ENCODE measurements around a stretch of chr15.

- PRO-cap, result no peak
These were observed 68.3 kb downstream of the SMAD6 start for GRCh38 chr15:66770192-66770908.

- PRO-cap, result no peak
These were observed 147.9 kb downstream of the SMAD6 start for GRCh38 chr15:66849822-66850490.

DNA sequence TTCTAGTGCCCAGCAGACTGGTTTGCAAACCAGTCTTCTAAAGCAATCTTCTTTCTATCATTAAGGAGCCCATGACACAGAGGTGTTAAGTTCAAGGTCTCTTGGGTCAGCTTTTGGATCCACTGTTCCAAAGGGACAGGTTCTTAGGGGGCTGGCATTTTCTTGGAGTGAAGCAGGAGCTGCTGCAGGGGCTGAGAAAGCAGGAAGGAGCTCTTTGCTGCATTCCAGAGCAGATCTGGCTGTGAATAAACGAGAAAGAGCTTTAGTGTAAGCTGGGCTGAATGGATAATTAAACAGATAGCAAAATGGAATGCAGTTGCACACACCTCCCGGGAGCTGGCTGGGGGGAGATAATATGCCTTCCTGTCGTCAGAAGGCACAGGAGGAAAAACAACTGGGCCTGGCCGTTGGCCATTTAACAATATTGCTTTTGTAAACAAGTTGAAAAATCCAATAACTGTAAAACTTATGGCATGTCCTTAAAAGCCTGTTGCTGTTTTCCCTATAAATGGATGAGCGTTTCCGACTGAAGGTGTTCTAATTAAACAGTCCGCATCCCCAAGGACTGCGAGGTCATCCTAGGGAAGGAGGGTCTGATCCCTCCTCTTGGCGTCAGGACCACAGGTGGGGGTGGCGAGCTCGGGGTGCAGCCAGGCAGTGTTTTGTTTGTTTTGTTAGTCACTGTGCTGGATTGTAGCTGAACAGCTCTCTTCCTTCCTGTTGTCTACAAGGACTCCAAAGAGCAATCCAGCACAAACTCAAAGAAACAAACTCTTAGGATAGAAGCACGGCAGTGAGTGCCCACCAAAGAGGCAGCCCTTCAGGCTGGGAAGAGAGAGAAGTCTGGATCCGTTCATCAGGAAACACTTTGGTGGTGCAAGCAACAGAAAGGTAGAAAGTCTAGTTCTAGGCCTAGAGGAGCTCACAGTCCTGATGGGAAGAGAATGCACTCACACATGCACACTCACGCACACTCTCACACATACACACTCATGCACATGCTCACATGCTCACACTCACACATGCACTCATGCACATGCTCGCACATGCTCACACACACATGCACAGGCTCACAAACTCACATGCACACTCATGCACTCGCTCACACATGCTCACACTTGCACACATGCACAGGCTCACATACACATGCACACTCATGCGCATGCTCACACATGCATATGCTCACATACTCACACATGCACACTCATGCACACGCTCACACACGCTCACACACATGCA is 133.4 kb upstream of the SMAD3 start:
- PRO-cap, result no peak

DNA sequence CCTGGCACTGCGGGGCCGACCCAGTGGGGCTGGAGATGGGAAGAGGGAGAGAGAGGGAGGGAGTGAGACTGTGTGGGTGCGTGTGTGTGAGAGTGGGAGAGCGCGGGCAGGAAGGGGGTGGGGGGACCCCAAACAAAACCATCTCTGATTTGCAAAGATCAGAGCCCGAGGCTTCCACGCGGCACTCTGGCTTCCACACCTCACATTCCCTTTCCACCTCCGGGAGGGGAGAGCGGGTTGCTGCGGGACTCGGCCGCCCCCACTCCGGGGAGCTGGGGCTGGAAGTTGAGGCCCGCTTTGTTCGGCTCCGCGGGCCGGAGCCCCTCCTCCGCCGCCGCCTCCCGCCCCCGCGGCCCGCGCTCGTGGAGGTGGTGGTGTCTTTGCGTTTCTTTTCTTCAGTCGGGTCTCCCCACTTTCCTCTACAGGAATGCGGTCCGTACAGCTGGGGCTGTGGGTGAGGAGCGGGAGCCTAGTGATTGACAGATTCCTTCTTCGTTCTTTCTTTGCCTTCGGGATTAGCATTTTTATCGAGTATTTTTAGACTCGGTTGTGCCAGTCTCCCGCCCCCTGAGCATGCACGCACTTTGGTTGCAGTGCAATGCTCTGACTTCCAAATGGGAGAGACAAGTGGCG is 1.1 kb downstream of the SMAD3 start:
- PRO-cap, result bidirectional peak, plus-strand start at position 350 of the sequence, minus-strand start at position 270 of the sequence

DNA sequence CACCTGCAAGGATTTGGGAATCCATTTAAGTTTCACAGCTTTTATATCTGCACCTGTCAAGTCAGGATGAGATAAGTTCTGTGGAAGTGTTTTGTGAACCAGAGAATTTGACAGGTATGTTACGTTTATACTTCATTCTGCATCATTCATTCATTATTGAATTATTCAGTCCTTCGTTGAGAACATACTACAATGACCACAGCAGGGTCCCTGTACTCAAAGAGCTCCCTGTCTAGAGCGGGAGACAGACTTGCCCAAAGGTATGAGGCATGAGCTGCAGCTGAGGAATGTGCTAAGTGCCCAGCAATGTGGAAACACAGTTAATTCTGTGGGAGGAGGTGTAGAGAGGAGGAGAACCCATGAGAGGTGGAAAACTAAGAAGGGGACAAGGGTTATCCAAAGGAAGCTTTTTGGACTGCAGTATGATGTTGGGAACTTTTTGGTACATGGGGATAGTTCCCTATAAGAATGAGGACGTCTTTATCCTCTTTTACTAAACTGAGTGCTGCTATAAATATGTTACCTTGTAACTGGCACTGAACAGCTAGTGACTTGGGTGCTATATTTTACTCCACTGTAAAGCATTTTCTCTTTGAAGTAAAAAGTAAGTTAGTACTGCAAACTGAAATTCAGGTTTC is 5.5 kb downstream of the SMAD3 start:
- PRO-cap, result no peak

DNA sequence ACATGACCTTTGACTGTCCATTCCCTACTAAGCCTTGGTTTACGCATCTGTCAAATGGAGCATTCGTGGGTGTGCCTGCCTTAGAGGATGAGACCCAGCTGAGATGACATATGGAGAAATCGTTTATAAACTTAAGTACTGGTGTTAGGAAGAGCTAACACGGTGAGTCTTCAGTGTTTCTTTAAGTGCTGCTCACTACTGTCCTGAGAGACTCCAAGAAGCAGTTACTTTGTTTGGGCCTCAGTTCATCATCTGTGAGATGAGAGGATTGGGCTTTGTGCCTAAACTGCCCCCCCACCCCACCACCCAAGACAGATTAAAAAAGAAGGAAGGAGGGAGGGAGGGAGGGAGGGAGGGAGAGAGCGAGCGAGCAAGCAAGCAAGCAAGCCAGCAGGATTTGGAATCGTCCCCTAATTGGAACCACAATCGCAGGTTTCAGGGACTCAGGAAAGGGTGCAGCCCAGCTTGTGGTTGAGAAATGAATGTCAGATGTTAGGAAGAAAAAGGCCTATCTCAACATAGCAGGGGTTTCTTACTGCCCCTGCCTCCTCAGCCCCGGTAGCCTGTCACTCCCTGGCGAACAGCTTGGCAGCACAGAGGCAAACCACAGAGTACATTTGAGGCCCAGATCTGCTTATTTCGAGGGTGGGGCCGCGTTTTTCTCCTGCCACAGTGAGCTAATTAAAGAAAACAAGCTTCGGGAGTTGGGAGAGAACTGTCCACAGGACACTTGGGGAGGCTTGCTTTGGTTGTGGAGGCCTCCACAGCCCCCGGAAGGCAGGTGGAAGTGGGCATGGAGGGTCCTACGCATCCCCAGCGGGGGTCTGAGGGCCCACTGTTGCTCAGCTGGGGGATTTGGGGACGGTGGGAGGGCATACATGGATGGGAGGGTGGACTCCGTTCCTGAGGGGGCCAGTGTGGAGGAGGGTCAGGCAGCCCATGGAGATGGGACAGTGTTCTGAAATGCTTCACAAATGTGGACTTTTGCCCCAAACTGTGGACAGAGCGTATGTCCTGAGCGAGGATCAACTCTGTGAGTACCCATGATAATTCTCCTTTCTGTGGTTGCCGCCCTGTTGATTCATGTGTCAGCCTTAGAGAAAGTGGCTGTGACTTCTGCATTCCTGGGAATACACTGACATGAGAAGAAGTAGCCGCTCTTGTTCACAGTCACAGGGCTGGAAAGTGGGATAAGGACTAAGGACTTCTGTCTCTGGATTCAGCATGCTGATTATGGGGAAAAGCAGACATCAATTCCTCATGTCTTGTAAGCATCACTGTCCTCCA is 33.0 kb downstream of the SMAD3 start:
- PRO-cap, result no peak

- PRO-cap, result no peak
These were observed 44.0 kb downstream of the SMAD3 start for GRCh38 chr15:67109069-67110073.

DNA sequence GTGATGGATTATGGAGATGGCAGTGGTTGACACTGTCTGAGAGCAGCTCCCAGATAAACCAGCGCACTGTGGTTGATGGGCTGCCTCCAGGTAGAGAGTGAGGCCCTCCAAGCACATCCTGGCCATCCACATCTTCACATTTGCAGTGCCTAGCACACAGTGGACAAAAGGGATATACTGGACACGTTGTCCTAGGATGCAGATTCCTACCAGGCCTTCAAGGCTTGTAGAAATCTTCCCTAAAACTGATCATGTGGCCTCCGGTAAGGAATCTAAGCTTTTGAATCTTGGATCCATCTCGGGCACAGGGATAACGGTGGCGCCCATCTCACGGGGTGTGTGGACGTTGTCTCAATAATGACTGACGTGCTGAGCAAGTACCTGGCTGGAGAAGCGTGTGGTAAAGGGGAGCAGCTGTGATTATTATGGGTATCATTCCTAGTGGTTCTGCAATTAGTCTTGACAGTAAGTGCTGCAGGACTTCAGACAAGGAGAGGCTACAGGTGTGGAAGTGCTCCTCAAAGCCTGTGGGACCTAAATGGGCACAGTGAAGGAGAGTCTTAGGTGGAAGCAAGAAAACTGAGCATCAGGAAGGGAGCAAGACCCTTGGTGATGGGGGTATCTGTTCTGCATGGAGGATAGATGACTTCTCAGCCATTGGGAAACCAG is 50.9 kb downstream of the SMAD3 start:
- PRO-cap, result no peak

DNA sequence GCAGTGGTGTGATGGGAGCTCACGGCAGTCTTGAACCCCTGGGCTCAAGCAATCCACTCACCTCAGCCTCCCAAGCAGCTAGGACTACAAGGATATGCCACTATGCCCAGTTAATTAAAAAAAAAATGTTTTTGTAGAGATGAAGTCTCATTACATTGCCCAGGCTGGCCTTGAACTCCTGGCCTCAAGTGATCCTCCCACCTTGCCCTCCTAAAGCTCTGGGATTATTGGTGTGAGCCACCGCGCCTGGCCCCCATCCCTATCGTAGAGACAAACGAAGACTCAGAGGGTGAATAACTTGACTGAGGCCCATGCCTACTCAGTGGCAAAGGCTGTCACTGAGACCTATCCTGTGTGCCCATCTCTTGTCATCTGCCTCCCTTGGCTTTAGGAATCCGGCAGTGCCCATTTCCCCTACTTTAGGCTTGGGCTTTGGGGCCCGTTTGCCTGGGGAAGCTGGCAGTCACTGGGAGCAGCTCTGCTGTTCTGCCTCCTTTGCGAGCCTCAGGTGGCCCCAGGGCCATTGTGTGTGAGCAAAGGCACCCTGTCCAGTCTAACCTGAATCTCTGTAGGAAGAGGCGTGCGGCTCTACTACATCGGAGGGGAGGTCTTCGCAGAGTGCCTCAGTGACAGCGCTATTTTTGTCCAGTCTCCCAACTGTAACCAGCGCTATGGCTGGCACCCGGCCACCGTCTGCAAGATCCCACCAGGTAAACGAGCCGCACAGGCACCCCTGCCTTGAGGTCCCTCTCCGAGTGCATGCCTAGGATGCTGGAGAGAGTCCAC is 70.1 kb downstream of the AAGAB start:
- PRO-cap, result no peak

GRCh38 chr15:67542327-67542501 is 289 bp upstream of the MAP2K5 start:
- PRO-cap, result no peak

GRCh38 chr15:67925049-67925799 is 99.9 kb downstream of the SKOR1 start:
- PRO-cap, result no peak

DNA sequence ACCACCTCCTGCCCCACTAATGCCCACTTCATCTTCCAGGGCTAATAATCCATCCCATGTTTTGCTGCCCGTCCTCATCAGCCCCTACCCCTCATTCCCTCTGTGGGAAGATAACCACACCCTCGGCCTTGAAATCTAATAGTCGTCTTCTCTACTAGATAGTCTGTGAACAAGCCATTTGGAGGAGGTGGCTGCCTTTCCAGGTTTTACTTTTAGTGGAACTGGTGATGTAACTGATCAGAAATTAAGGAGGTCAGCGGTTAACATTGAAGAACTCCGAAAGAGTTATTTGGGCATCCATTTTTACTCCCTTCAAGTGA is 1.2 kb downstream of the FEM1B start:
- PRO-cap, result no peak

DNA sequence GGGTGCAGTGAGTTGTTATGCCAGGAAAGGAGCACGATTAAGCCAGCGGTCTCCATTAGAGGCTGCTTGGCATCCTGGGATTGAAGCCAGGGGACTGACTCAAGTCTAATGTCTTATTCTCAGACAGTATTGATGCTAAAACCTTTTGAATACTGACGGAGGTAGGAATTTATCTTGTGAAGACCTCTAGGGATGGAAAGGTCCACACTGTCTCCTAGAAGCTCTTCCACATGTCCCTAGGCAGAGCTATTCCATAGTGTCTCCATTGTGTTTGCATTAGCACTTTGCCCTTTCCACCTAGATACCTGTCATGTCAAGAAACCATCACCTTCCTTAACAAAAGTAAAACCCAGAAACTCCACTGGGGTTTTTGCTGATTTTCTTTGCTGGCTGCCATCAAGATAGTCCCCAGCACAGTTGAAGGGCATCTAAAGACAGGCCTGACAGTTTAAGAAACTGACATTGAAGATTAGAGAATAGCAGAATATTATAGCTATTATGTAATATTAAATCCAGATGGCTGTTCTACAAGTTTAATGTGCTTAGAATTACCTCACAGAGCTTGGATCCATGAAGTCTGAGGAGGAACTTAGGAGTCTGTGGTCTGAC is 22.2 kb downstream of the FEM1B start:
- PRO-cap, result no peak

DNA sequence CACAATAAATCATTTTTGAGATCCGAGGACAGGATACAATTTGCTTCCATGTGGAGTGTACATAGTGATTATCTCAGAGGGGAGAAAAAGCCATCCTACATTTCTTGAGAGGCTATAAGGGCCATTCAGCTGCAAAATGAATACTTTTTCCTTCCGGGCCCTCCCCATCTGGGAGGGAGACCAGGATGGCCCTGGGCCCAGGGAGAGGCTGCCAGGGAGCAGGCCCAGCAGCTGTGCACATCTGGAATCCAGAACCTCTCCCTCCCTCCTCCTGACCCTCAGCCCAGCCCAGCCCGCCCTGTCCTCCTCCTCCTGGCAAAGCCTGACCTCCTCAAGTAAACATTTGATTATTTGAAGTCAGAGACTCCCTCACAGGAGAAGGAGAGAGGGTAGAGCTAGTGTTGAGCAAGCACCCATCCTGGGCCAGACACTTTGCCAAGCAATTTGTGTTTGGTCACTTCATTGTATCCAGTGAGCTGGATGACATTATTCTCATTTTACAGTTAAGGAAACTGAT is 59.2 kb downstream of the CORO2B start:
- PRO-cap, result no peak

- PRO-cap, result no peak
These were observed 44.8 kb downstream of the ANP32A start for GRCh38 chr15:68775943-68776310.

GRCh38 chr15:68776311-68777371 is 44.1 kb downstream of the ANP32A start:
- PRO-cap, result no peak

DNA sequence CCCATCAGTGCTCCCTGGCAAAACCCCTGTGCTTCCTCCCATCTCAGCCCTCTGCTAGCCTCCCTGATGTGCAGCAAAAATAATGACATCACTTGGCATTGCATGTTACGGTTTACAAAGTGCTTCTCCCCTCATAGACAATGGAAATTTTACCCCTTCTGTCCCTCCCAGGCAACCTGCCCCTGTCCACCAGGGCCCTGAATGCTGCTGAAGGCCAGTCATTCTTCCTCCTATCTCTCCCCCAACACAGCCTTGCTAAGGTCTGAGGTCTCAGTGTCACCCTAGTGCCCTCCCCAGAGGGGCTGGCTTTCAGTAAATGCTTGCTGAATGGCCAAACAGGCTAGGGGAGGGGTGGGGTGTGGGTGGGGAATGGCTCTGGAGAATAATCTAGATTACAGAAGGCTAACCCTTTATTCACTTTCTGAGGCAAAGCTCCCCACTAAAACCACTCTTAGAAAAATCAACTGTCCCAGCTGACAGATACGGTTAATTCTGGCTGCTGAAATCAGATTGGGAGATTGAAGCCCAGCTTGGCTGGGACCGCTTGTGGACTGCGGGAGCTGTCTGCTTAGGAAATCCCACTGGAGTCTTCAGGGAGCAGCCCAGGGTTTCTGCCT is 23.0 kb downstream of the ANP32A start:
- PRO-cap, result no peak

- PRO-cap, result bidirectional peak, plus-strand start at chr15:68817672, minus-strand start at chr15:68817615
These were observed 3.7 kb downstream of the ANP32A start for GRCh38 chr15:68816569-68817825.

- PRO-cap, result no peak
These were observed 418 bp downstream of the ANP32A start for GRCh38 chr15:68820244-68820709.

- PRO-cap, result no peak
These were observed 60.4 kb downstream of the NOX5 start for GRCh38 chr15:69074846-69075290.